A375 (cell line): ENCODE data around the genes CDC6, SMARCE1, KRTAP1-5, KRTAP1-4 and KRTAP4-6.

DNA sequence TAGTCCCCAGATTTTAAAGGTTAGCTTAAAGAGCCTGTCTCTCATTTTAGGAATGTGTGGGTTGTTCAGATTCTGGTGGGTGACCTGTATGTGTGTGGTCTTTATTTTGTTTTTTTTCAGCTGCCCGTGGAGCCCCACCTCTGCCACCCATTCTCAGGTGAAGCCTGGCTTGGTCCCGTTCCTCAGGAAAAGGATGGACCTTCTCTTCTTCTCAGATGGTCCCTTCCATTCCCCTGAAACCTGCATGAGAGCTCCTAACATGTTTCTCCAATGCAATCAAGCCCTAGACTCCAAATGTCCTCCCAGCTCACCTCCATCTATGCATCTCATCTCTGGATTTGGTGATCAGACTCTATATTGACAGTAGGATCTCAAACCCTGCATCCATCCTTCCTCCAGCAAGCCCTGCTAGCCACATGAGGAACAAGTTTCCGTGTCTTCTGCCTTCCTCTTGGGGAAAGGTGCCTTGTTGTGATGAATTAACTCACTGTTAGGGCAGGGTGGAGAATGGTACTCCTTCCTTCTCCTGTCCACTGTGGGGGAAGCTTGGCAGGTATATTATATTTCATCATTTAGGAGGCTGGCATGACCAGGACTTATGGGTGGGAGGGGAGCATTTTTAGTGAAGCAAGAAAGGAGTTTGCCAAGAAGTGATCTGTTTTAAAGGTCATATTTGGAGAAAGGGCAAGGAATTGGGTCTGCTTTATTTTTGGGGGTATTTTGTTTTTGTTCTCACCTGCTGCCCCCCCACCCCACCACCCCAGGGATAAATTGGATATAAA is 9.4 kb upstream of the CDC6 start:
- RAMPAGE, long total RNA, result no peak

GRCh38 chr17:40286985-40288031 is at the start of gene CDC6:
TSS of gene CDC6 (plus strand) at chr17:40287879.
- RAMPAGE, long total RNA, result no peak

- RAMPAGE, long total RNA, result no peak
Measured at GRCh38 chr17:40316407-40317235, 7.6 kb downstream of the RARA start.

DNA sequence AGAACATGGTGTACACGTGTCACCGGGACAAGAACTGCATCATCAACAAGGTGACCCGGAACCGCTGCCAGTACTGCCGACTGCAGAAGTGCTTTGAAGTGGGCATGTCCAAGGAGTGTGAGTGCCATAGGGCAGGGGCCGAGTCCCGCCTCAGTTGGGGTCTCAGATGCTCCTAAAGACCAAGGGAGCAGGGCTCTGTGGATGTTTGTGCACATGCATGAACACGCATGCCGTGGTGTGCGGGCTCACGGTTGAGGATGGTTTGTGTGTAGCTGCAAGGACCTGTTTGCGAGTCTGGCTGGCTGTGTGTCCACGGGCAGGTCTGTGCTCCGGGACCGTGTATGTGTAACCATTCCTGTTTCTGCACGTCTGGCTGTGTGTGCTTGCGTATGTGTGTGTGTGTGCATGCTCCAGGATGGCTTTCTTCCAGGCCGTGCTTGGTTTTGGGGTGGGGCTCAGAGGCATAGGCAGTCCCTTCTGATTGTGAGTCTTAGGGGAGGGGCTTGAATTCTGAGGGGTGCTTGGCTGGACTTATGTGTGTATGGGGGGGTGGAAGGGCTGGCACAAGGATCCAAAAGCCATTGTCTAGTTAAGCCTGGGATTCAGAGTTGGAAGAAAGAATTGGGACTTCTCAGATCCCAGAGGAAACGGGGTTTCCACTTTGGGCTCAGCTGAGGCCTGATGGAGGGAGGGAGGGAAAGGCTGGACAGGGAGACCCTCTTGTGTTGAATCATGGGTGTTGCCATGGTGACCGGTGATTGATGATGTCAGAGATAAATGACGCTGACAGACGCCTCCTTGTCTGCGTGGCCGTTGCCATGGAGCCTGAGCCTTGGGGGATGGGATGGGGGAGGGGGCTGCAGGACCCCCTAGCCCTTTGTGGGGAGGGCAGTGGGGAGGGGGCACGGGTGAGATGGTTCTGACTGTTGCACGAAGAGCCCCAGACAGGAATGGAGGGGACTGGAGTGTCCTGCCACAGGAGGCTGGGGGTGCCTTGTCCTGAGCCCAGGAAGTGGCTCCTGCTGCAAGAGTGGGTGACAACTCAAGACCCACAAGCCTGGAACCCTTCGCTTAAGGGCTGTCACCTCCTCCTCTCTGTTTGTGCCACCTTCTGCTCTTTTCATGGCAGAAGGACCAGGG is 14.4 kb downstream of the GJD3 start:
- RAMPAGE, long total RNA, result no peak

- RAMPAGE, long total RNA, result no peak
Measured at GRCh38 chr17:40352692-40352905, 11.9 kb downstream of the GJD3 start.

- RAMPAGE, long total RNA, result no peak
Measured at GRCh38 chr17:40356500-40357677, 7.6 kb downstream of the GJD3 start.

DNA sequence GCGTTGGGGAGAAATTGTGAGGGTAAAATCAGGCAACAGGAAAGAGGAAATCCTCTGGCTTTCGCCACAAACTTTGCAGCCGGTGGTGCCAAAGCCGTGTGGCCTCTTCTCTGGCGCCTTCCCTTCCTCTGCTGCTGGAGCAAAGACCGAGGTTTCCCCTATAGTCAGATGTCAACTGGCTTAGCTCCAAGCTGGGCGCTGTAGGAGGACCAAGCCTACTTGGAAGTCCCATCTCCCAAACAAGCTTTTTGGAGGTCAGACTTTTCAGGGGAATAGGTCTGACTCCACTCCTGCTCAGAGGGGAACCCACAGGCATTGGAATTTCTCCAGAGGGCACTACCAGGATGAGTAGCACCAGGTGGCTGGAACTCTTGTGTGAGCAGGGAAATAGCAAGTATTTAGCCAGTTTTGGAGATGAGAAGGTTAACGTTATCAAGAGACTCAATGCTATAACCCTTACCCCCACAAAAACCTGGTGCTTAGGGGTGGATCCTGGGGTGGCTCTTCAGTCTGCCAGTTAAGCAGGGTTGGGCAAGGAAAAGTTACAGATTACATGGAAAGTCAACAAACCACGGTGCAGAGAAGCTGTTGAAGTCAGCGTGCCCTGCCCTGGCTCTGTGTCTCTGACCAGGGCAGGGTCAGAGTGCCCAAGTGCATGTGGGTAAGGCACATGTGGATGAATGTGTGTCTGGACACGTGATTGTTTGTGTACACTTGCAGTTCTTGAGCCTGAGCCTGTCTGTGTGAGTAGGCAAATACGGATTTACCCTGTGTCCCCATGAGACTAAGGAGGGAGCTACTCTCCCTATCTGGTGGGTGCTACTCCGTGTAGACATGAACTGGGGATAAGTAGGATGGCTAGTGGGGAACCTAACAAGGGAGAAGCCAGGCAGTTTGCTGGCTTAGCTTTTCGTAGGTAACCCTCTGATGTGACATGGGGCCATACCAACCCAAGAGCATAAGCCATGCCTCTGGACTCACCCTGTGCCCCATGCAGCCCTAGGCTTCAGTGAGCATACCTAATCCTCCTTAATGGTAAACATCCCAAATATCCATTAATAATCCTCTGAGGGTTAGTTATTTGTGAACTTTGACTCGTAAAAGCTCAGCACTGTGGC is 5.3 kb downstream of the IGFBP4 start:
- RAMPAGE, long total RNA, result no peak

- RAMPAGE, long total RNA, result no peak
Measured at GRCh38 chr17:40460405-40461083, 17.3 kb downstream of the IGFBP4 start.

DNA sequence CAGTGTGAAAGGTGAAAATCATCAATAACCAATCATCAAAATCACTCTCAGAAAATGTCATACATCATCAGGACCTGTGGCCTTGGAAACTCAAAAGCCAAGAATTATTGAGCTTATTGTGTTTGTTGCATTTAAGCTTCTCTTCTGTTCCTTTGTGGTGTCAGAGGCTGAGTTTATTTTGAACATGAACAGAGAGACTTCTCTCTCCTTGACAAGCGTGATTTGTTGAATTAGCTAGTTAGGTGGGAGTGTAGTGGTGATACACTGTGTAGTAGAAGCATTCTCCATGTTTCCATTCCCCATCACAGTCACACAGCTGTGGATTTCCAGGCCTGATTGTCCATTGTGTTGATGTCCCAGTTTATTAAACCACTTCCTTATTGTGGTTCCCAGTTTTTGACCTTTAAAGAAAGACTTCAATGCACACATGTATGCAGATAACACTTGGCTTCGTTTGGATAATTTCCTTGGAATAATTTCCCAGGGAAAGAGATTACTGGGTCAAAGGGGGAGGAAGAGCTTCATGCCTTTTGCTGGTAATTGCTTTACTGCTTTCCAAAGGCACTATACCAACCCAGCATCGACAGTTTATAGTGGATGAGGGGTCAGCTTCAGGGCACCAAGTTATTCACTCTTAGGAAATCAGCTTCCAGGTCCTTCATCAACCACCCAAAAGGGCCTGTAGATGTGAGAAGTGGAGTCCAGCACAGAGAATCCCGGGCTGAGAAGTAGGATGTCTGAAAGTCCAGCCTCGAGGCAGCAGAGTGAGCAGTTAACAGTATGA is 31.1 kb upstream of the TNS4 start:
- RAMPAGE, long total RNA, result no peak

DNA sequence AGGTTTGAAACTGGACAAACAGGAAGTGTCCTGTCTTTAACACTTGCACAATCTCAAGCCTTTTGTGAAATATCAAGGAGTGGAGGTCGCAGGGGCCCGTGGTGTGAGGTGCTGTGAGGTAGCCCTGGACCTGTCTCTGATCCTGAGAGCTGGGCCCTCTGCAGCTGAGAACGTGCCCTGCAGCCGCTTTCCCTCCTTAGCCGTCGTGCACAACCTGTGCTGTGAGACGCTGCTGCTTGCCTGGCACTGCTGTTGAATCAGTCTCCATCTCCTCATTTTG is 29.9 kb downstream of the SMARCE1 start:
- RAMPAGE, long total RNA, result no peak

DNA sequence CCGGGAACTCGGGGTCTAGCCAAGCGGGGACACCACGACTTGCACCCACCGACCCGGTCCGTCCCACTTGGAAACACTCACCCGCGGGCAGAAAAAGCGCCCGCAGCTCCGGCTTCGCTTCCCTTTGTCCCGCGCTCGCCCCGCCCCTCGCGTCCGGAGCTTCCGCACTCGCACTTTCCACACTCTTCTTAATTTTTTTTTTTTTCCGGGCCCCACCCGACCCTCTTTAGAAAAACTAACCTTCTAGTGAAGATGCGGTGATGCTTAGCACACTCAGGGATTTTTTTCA is at the start of gene SMARCE1:
Gene SMARCE1 (minus strand): TSS at position 127 of the 289 bp plus-strand sequence.
- RAMPAGE, long total RNA, result start-site peak on the minus strand centred at position 142 of the sequence, 19 bp wide, 195 and 138 reads in 2 replicates

- RAMPAGE, long total RNA, result no peak
Measured at GRCh38 chr17:40820952-40821299, 1.5 kb downstream of the KRT10 start.

GRCh38 chr17:40827955-40828640 is 5.7 kb upstream of the KRT10 start:
- RAMPAGE, long total RNA, result no peak

- RAMPAGE, long total RNA, result no peak
Measured at GRCh38 chr17:40883942-40884471, 1.0 kb downstream of the KRT20 start.

DNA sequence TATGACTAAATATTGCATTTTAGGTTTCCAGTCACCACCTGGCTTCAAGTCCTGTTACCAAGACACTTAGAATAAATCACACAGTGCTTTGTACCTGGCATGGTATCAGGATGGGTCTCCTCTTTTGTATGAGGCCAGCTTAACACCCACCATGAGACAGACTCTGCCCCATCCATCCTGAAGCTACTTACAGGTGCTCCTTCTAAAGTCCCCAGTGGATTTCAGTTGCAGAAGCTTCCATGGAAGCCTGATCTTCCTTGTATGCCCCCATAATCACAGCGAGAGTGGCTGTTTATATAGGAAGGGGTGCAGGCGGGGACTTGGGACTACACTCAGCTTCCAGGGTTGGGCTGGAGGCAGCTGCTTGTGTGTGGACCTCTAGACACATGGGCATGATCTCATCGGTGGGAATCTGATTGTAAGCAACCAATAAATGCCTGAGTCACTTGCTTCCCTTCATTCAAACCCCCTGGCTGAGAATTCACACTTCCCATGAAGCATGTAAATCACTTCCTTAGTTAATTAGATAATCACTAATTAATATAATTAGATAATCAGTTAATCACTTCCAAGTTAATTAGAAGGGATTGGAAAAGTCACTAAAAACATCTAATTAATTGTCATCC is 980 bp upstream of the KRT20 start:
- RAMPAGE, long total RNA, result no peak

DNA sequence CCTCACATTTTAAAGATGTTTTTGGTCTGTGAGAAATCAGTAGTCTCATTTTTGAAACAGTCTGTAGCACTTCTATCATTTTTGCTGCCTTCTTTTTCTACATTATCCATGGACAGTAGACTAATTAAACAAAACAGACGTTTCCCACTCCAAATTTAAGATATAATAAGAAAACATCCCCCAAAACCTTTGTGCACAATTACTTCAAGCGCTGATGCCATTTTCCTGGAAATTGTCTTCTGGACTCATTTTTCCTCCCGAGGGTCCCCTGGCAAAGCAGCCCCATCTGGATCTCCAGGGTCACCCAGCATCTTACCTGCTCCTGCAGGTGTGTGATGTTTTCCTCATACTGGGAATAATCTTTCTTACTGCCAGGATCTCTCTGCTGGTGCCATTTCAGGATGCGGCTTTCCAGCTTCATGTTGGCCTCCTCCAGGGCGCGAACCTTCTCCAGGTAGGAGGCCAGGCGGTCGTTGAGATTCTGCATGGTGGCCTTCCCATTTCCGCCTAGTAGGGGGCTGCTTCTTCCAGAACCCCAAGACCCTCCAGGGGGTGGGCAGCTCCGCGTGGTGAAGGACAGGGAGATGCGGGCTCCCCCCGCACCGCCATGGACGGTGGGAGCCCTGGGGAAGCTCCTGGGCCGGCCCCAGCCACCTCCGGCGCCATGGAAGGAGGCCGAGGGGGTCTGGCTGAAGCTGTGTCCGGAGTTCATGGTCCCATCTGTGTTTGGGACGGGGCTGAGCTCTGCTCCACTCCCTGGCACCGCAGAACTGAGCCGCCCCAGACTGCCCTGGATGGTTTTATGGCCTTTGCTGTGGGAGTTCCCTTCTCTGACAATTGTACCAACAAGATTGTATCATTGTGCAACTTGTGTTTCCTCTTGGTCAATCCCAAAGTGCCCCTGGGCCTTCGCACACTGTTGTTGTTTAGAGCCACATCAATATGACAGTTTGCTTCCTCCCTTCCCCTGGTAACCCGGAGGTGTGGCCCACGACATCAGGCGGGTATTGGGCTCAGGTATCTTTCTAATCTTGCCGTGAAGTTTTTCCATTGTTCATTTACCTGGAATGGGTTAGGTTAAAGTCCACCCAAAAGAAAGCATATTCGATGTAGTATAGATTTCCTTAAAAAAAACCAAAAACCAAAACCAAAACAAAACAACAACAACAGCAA is 1.2 kb downstream of the KRT23 start:
- RAMPAGE, long total RNA, result no peak

DNA sequence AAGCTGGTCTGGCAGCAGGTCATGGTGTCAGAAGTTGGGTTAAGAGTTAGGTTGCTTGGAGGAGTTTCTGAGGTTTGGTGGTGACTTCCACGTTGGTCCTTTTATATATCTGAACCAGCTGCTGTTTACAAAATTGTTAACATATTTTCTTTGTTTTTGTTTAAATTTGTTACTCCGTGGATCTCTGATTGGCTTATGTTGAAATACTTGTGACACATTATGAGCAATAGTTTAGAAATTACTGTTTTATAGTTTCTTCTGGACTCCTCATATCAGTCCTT is at the start of gene KRTAP1-5:
Gene KRTAP1-5 (minus strand): TSS at position 76 of the 281 bp plus-strand sequence.
- RAMPAGE, long total RNA, result no peak

- RAMPAGE, long total RNA, result no peak
Measured at GRCh38 chr17:41029890-41030408, at the start of gene KRTAP1-4. TSS of gene KRTAP1-4 (minus strand) at chr17:41030195.

GRCh38 chr17:41120080-41120712 is 2.0 kb upstream of the KRTAP4-11 start:
- RAMPAGE, long total RNA, result no peak

DNA sequence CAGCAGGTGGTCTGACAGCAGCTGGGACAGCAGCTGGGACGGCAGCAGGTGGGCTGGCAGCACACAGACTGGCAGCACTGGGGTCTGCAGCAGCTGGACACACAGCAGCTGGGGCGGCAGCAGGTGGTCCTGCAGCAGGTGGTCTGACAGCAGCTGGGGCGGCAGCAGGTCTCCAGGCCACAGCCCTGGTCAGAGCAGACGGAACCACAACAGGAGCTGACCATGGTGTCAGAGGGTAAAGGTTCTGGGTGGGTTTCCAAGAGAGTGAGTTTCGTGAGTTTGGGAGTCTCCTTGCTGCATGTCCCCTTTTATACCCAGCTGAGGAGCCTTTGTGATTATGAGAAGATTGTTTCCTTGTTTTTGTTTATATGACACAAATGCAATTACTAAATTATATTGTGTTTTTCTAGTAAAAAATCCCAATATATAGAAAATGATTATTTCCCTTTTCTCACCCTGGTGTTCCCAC is at the start of gene KRTAP4-6:
Gene KRTAP4-6 (minus strand): TSS at position 281 of the 469 bp plus-strand sequence.
- RAMPAGE, long total RNA, result no peak